PC-3 (cell line): Measurements from ENCODE around the gene SPTLC1.

GRCh38 chr9:89598988-89599515, 5.8 kb upstream of the GADD45G start:
- RAMPAGE, long total RNA: no peak

DNA sequence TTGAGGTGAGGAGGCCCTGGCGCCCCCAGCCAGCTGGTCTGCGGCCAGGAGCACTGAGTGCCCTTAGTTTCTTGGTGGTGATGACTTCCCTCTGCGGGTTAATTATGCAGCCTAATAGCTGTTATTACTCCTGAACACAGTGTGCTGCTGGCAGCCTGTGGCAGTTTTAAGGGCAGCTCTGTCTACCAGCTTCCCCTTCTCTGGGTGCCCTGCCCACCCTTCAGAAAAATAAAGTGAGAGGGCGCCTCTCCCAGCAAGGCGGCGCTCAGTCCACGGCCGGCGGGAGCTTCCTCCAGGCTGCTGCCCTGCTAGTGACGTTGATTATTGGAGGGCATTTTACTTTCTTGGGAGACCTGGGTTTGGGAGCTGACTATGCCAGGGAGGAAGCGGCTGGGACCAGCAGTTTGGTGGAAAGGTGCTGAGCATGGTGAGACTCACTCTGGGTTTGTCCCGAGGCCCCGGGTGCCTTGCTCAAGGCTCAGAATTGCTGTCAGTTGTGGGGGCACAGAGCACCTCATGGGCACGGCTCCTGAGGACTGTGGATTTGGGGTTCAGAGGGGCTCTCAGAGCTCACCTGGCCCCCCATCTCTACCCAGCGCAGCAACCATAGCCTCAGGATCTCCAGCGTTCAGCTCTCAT, 19.3 kb downstream of the GADD45G start:
- RAMPAGE, long total RNA: no peak

- RAMPAGE, long total RNA: no peak
Observed at GRCh38 chr9:89640298-89640842, 35.6 kb downstream of the GADD45G start.

DNA sequence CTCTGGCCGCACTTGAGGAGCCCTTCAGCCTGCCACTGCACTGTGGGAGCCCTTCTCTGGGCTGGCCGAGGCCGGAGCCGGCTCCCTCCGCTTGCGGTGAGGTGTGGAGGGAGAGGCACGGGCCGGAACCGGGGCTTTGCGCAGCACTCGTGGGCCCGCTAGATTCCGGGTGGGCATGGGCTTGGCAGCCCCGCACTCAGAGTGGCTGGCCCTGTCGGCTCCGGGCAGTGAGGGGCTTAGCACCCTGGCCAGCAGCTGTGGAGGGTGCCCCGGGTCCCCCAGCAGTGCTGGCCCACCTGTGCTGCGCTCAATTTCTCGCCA, 76.1 kb downstream of the GADD45G start:
- RAMPAGE, long total RNA: no peak

GRCh38 chr9:89801763-89802221, 197.0 kb downstream of the GADD45G start:
- RAMPAGE, long total RNA: no peak

- RAMPAGE, long total RNA: no peak
Observed at GRCh38 chr9:90032271-90032821, 427.5 kb downstream of the GADD45G start.

DNA sequence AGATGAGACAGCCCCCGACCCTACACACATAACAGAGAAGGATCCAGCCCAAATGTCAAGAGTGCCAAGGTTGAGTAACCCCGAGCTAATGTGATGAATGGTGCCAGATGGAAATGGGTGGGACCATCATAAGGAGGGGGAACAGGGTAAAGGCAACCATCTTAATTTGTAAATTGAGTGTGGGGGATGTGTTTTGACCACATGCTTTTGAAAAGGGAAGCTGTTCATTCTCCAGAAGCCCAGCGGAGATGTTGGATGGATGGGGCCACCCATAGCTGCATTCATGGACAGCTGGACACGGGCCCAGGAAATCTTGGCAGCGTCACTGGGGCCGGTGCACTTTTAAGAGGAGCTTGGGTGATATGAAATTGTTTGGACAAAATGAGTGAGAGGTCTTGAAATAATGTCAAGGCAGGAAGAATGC, 33.5 kb downstream of the SYK start:
- RAMPAGE, long total RNA: no peak

GRCh38 chr9:91156704-91157461, 204.8 kb downstream of the AUH start:
- RAMPAGE, long total RNA: no peak

- RAMPAGE, long total RNA: no peak
Observed at GRCh38 chr9:91164552-91165278, 197.0 kb downstream of the AUH start.

GRCh38 chr9:91194124-91194395, 167.7 kb downstream of the AUH start:
- RAMPAGE, long total RNA: no peak

GRCh38 chr9:91211168-91211731, 150.5 kb downstream of the AUH start:
- RAMPAGE, long total RNA: no peak

GRCh38 chr9:91358864-91359885, 2.5 kb downstream of the AUH start:
- RAMPAGE, long total RNA: no peak

GRCh38 chr9:91403925-91404356, 19.7 kb downstream of the NFIL3 start:
- RAMPAGE, long total RNA: no peak

GRCh38 chr9:91423944-91424912, 596 bp upstream of the NFIL3 start:
- RAMPAGE, long total RNA: no peak

GRCh38 chr9:91424913-91425520, 1.4 kb upstream of the NFIL3 start:
- RAMPAGE, long total RNA: no peak

GRCh38 chr9:91483758-91484382, 60.2 kb upstream of the NFIL3 start:
- RAMPAGE, long total RNA: no peak

GRCh38 chr9:91514978-91515633, 91.5 kb upstream of the NFIL3 start:
- RAMPAGE, long total RNA: no peak

DNA sequence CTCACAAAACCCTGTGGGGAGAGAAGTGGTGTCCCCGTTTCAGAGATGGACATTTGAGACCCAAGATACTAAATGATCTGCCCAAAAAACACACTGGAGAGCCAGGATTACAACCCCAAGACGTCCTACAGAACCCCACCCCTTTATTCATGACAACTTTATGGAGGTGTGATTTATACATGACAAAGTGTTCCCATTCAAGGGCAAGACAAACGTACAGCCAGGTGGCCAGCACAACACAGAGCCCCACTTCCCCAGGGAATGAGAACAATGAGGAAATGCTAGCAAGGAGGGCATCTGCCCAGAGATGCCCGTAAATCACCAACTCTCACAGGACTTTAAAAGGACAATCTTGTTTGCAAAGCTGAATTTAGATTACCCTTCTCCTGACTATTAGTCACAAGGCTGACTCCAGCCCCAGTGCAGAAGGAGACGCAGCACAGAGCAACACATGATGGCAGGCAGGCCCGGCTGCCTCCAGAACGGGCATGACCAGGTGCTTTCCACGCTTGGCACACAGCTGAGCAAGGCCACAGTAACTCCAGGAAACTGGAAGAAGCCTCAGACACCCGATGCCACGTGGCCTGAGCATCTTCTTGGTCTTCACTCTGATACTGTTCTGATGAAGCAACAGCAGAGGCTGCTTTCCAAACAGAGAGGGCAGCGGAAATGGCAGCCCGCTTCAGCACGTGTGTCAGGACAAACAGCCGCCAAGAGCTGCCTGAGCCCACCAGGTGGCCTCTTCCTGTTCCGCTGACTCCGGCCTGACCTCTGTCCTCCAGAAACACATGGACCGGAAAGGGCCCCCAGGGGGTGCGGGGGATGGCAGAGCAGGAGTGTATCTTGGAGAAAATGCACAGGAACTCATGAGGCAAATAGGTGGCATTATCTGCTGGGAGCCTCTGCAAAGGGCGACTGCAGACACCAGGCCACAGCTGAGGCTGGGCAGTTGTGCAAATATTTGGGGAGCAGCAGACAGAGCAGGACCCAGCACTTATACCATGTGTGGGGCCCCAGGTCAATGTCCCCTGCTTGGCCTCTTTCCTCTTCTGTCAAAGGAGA, 51.3 kb downstream of the ROR2 start:
- RAMPAGE, long total RNA: no peak

GRCh38 chr9:92114822-92115817, at the start of gene SPTLC1:
TSS of gene SPTLC1 (minus strand) at chr9:92115413.
- RAMPAGE, long total RNA: start-site peak on the minus strand at chr9:92115374-92115393, 205 and 102 reads in 2 replicates

DNA sequence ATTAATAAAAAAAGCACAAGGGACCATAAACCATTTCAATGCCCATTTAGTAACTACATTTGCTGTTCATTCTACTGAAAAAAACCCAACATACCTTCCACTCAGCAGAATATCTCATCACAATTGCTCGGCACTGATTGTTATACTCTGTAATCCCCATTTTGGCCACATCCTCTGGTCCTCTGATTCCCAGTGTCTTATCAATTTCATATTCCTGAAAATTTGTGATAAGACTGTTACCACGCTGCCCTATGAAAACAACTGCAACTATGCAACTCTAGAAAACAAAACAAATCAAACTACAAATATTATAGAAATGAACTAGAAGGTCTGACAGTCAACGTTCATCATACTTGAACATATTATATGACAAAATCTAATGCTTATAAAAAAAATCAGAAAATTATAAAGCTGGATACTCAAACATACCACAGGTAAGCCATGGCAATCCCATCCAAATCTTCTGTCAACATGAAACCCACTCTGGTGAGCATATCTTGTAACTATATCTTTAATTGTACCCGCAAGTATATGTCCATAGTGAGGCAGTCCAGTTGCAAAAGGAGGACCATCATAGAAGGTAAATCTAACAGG, 5.7 kb downstream of the IARS1 start:
- RAMPAGE, long total RNA: no peak